Melanocyte of skin (primary cell): ENCODE results near the gene TSC22D1.

DNA sequence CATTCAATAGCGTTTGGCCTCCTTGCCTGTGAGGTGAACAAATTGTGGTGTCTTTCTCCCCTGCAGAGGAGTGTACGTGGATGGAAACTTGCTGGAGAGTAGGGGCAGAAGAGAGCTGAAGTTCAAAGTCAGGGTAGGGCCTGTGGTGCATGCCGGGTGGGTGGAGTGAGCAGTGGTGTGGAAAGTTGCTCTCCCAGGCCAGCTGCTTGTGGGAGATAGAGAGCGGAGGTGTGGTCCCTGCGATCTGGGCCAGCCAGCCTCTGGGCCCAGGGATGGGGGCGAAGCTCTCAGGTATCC is 6.5 kb downstream of the RGCC start:
- CAGE, long polyA plus RNA, 2 experiments = no peak in any of the 2 experiments

DNA sequence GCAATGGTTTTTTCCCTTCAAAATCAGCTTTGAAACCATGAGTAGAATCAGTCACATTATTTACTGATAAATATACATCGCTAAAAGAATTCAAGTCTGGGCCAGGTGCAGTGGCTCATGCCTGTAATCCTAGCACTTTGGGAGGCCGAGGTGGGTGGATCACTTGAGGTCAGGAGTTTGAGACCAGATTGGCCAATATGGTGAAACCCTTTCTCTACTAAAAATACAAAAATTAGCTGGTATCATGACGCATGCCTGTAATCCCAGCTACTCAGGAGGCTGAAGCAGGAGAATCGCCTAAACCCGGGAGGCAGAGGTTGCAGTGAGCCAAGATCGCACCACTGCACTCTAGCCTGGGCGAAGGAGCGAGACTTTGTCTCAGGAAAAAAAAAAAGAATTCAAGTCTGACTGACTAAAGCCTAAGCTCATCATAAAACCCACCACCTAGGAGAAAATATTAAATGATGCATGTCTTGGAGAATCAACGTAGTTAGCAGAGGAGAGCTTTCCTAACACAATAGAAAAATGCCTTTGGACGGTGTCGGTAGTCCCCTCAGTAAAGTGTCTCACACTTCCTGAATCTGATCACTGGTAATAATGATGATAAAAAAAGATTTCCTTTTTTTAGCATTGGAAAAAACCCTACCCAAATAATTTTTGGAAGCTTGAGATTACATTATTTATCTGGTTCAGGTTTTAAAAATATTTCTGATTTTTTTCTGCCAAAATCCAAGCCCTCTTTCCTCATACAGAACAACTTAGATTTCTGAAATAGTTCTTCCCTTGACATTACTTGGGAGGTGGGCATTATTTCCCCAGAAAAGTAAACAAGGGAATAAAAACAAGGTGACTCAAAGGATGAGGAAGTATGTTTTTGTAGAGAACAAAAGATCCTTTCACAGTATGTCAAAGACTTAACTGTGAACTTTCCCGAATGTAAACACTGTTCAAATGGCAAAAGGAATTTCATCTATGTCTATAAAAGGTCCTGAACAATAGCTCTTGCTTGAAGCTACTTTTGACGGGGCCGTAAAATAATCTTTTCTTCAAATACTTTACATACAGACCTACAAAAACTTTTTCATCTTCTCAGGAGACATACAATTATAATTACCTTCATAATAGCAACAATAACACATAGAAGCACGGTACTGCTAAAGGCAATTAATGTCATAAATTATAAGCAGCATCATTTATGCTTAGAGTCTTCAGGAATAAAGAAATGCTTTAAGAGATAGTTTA is 190.7 kb downstream of the RGCC start:
- CAGE, long polyA plus RNA, 2 experiments = no peak in any of the 2 experiments

GRCh38 chr13:41751300-41751729 is 209.6 kb downstream of the VWA8 start:
- CAGE, long polyA plus RNA, 2 experiments = no peak in any of the 2 experiments

DNA sequence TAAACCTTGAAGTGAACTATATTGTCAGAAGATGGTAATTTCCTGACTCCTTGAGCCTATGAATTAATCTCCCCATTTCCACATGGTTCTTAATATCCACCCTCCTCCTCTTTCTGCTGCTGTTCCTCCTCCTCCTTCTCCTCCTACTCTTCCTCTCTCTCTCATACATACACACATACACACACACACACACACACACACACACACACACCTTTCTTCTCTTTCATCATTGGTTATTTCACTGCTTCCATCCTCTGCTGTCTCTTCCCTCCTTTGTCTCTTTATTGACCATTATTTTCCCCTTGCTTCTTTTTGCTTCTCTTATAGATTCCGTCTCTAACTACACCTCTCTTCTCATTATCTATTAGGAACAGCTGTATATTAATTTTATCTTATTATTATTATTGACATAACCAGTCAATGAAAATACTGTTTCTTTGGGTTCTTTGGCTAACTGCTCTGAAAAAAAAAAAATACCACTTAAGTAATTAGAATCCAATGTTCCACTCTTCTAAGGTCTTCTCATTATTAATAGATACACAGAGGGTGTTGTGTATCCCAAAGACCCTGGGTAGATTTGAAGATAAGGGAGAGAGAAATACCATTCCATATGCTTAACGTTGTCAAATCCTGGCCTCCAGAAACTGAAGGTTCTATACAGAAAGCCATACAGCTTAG is 81.6 kb downstream of the VWA8 start:
- CAGE, long polyA plus RNA, 2 experiments = no peak in any of the 2 experiments

GRCh38 chr13:41891361-41891874 is 69.5 kb downstream of the VWA8 start:
- CAGE, long polyA plus RNA, 2 experiments = no peak in any of the 2 experiments

DNA sequence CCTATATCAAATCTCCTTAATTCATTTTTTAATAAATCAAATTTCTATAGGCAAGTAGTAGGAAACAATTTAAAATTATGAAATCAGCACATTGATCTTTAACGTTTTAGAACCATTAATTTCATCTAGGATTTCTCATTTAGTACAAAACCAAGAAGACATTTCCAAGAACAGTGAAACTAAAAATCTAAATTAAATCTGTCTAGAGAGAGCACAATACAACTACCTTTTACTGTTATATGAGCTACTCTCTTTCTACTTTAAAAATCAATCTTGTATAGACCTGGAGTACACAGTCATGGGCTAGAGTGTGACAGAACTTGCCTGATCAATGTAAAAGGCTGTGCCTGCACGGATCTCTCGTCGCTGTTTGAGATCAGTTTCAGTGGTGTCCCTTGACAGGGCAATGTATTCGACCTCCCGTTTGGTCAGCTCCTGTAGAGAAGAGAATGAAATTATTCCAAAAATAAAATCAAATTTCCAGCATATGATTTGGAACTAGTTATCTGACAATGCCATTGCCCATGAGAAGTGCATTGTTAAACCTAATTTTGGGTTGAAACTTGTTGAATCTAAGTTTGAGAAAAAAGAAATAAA is 53.5 kb downstream of the VWA8 start:
- CAGE, long polyA plus RNA, 2 experiments = no peak in any of the 2 experiments

DNA sequence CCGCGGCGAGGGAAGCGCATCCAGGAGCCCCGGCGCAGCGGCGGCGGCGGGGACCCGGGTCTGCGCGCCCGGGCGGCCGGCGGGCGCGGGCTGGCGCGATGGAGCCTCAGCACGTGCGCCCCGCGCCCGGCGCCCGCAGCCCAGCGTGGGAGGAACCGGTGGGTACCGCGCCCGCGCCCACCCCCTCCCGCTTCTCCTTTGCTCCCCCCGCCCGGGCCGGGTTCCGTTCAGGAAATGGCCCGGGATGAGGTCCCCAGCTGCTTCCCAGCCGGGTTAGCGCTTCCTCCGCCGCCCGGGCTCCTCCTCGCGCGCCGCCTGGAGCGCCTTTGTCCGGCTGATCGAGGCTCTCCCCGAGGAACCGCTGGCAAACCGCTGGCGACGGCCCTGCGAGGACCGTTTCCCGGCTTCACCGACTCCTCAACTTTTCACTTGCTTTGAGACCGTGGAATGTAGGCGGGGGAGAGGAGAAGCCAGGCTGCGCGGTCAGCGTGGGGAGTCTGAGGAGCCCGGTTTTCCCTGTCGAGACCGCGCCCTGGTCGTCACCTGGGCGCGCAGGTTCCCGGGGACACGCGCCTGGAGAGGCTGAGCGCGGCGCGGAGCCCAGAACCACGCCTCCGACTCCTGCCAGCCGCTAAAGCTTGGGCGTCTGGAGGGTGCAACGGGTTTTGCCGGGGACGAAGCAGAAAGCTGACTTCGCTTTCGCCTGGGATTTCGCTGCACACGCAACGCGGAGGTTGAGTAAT is 7.5 kb upstream of the DGKH start:
- CAGE, long polyA plus RNA, 2 experiments = no peak in any of the 2 experiments

- CAGE, long polyA plus RNA, 2 experiments = no peak in any of the 2 experiments
These were observed 3.2 kb downstream of the AKAP11 start for GRCh38 chr13:42275084-42275523.

- CAGE, long polyA plus RNA, 2 experiments = no peak in any of the 2 experiments
These were observed 134.4 kb downstream of the AKAP11 start for GRCh38 chr13:42406280-42406758.

- CAGE, long polyA plus RNA, 2 experiments = no peak in any of the 2 experiments
These were observed 89.0 kb downstream of the FAM216B start for GRCh38 chr13:42870189-42870999.

GRCh38 chr13:44021606-44021865 is 139.5 kb downstream of the SMIM2 start:
- CAGE, long polyA plus RNA, 2 experiments = no peak in any of the 2 experiments

DNA sequence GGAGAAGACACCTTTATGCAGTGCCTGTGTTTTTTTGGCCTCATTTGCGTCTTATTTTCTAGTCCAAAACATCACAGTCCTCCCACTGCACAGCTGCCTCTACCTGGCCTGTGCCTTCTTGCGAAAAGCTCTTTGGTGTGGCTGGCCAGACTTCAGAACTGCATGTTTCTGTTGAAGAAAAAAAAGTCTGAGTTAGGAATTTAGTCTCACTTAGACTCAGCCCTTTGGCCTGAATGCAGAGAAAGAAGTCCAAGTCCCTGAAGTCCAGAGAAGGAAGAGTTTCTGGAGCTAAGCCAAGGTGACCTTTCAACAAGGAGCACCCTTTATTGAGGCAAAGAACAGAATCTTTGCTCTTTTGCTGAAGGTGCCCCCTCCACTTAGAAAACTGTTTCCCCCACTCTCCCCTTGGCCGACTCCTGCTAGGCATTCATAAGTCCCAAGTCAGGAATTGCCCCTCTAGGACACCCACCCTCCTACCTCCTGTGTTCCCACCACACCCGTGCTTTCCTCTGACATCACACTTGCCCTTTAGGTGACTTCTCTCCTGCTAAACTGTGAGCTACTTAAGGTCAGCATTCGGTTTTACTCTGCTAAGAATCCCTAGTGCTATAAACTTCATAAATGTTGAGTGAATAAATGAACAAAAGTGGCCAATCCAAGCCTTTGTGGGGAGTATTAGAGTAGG is 54.6 kb downstream of the SMIM2 start:
- CAGE, long polyA plus RNA, 2 experiments = no peak in any of the 2 experiments

DNA sequence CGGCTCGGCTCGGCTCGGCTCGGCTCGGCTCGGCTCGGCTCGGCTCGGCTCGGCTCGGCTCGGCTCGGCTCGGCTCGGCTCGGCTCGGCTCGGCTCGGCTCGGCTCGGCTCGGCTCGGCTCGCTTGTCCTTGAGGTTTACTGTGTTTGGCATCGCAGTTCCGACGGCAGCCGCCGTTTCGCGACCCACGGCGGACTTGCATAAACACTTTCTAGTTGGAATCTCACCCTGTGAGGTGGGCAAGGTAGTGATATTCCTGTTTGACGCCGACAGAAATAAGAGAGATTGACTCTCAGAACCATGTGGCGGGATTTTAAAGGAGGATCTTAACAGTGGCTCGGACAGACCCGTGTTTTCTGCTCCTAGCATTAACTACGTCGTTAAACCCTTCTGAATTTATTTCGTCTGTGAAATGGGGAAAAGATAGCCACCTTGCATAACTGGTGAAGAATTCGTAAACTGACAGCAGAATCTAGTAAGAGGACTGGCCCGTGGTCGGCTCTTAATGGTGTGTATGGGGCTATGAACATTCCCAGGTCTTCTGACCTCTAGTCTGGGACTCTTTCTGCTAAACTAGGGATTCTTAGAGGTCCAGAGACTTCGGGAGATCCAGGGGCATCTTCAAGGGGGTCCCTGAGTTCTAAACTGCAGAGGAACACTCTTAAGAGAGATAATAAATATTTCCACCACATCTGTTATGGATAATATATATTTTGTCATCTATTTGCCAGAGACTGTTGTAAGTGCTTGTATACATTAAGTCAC is 18.7 kb downstream of the SMIM2 start:
- CAGE, long polyA plus RNA, 2 experiments = no peak in any of the 2 experiments

DNA sequence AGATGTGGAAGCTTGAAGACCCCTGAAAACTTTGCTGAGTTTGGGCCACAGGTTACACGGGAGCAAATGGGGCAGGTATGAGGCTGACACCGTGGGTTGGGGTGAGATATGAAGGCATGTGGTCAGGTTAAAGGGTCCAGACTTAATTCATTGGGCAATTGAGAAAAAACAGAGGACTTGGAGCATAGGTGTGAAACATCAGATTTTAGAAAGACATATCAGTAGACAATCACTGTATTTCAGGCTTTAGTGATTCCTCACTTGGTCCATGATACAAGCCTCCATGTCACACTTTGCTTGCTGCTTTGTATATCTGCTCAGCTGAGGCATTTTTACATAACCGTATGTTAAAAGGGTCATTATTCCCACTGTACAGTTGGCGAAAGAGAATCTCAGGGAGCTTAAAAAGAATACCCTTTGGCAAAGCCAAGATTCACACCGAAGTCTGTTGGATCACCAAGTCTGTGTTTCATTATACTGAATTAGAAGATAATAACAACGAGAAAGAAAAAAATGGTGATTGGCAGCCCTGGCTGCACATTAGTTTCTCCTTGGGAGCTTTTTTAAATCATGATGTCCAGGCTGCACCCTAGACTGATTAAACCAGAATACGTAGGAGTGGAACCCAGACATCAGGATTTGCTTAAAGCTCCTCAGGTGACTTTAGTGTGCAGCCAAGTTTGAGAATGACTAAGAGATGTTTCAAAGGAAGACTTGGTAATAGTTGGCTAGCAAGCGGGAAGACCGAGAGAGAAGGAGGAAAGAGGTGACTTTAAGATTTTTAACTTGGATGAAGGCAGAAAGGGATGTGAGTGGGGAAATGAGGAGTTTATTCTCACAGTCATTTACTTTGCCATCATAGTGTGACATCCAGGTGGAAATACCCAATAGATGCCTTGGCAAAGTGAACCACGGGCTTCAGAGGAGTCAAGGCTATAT is 71.6 kb upstream of the SERP2 start:
- CAGE, long polyA plus RNA, 2 experiments = no peak in any of the 2 experiments

DNA sequence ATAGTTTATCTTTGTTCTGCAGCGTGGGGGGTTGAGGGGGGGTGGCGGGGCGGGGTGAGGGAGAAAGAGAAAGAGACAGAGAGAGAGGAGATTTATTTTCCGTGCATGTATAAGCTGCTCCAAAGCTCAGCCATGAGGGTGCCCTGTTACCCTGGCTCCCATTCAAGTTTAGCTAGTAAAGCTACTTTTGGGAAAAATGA is 5.4 kb upstream of the SERP2 start:
- CAGE, long polyA plus RNA, 2 experiments = no peak in any of the 2 experiments

DNA sequence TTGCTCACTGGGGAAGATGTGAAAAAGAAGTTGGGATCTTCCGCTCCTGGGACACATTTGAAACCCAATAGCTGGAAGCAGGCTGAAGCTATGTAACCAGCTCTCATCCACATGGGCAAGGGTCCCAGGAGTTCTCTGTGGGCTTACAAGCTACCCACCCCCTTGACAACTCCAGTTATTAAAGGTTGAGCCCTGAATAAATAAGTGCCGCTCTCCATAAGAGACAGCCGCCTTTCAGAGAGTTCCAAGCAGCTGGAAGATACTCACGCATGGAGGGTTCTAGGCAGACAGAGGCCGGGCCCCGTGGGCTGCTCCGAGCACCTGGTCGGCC is 22.9 kb downstream of the SERP2 start:
- CAGE, long polyA plus RNA, 2 experiments = no peak in any of the 2 experiments

GRCh38 chr13:44396844-44397706 is 23.5 kb downstream of the SERP2 start:
- CAGE, long polyA plus RNA, 2 experiments = no peak in any of the 2 experiments

- CAGE, long polyA plus RNA, 2 experiments = no peak in any of the 2 experiments
These were observed at the start of gene TSC22D1 for GRCh38 chr13:44576300-44576878. Gene TSC22D1, minus strand, starts transcription at chr13:44576330.

DNA sequence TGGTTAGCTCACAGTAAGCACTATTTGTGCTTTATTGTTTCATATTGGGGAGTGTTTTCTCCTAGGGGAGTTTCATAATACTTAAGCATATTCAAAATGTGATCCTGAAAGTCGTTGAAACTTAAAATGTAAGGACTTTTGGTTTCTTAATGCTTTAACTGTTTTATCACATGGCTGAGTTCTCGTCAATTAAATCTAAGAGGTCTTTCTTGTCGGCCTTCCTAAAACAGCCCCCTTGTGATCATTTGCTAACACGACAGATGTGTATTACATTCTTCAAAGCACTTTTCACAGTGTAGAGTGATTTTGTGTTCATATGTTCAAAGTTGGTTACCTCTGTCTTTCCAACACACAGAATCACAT is 990 bp downstream of the GTF2F2 start:
- CAGE, long polyA plus RNA, 2 experiments = no peak in any of the 2 experiments

DNA sequence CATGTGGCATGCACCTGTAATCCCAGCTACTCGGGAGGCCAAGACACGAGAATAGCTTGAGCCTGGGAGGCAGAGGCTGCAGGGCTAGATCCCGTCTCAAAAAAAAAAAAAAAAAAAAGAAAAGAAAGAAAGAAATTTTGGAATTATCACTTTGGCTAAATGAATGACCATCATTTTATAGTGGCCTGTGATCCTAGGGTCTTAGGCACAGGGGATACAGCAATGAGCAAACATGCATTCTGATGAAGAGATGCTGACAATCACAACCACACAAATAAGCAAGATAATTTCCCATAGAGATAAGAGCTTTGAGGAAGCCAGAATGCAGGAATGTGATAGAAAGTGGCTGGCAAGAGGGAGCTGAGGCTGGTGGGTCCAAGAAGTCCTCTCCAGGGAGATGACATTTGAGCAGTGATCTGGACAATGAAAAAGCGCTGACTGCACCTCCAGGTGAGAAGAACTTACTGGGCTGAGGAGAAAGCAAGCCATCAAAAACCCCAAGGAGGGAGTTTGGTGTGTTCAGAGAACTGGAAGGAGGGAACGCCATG is 30.8 kb upstream of the TPT1 start:
- CAGE, long polyA plus RNA, 2 experiments = no peak in any of the 2 experiments